Bronchus (tissue), 1 donor: ENCODE measurements around a stretch of chr6.

- PRO-cap: no peak
These were observed 8.6 kb downstream of the REV3L start for GRCh38 chr6:111474335-111474869.

DNA sequence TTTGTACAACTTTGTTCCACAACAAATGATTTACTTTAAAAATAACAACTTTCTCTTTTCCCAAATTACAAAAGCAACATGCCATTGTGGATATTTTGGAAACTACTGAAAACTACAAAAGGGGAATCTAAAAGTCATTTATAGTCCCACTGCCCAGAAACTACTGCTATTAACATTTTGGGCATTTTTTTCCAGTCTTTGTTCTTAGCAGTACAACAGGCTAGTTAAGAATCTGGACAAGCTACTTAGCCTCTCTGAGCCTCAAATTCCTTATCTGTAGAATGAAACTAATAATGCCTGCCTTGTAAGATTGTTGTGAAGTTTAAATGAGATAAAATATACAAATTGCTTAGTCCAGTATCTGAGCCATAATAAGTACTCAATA lies 61.1 kb upstream of the REV3L start:
- PRO-cap: no peak

GRCh38 chr6:111589274-111590068 lies 16.2 kb downstream of the TRAF3IP2 start:
- PRO-cap: no peak

- PRO-cap: unidirectional peak, plus-strand start at chr6:111591727
These were observed 14.2 kb downstream of the TRAF3IP2 start for GRCh38 chr6:111591099-111592186.

DNA sequence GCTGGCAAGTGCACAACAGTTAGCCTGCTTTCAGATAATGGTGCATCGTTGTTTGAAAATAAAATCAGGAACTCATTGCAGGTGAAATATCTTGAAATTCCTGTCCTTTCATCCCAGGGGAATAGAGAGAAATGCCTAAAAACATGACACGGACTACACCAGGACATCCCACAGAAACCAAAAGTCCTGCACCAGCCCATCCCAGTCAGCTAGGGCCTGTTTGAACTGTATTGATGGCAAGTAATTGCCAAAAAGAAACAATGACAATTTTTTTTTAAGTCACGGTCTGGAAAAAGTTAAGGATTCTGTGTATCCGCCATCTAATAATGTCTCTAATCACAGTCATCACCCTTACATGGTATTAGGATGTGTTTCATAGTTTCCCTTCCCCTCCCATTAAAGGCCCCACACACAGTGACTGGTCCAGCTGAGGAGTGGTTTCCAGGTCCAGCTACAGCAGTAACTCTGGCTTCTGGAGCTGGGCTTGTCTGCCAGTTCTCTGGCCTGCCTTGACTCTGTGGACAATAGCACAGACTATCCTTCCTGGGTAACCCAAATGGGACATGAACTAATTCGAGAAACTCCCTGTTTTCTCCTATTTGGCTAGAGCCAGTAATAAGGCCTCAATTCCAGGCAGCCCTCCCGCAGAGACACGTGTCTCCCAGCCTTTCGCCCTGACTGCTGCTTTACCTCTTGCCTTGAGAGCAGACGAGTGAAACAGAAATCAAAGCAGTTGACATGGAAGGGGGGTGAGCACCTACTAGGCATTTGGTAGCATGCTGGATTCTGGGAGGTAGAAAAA lies 1.5 kb downstream of the TRAF3IP2 start:
- PRO-cap: unidirectional peak, plus-strand start at position 426 of the sequence

DNA sequence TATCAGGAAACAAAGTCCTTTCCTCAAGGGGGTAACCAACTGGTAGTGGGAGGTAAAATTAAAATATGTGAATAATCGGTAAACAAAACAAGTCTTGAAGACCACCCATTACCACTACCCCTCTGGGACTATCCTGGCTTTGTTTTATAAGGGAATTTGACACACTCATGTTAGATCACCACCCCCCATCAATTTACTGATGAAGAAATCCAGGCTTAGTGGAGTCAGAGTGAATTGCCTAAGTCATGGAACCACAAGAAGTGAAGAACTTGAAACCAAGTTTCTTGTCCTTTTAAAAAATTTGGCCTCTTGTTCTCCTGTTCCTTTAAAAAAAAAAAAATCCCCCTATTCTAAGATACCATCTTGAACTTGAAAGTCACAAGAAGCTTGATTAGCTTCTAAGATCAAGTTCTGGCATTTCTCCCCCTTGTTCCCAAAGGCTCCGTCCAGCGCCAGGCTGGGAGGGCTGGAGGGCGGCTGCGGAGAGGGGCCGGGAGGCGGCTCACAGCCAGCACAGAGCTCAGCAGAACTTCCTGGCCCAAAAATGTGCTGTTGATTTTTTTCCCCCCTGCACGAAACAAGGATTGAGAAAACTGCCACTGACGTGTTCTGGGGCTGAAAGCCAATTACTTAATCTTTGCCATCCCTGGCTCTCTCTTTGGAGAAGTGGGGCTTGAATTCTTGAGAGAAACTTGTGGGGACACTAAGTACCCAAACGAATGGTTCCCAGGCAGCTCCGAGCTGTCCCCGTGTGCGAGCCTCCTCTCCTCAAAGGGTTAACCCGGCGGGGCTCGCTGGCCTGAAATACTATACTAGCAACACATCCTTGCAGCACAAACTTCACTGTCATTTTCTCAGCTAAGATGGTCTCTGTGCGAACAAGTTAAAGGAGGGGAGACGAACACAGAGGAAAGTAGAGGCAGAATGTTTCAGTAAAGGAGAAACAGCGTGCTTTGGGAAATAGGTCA lies 633 bp downstream of the TRAF3IP2 start:
- PRO-cap: bidirectional peak, plus-strand start at position 849 of the sequence, minus-strand start at position 532 of the sequence

- PRO-cap: no peak
These were observed 61.0 kb upstream of the TRAF3IP2 start for GRCh38 chr6:111666607-111667242.

DNA sequence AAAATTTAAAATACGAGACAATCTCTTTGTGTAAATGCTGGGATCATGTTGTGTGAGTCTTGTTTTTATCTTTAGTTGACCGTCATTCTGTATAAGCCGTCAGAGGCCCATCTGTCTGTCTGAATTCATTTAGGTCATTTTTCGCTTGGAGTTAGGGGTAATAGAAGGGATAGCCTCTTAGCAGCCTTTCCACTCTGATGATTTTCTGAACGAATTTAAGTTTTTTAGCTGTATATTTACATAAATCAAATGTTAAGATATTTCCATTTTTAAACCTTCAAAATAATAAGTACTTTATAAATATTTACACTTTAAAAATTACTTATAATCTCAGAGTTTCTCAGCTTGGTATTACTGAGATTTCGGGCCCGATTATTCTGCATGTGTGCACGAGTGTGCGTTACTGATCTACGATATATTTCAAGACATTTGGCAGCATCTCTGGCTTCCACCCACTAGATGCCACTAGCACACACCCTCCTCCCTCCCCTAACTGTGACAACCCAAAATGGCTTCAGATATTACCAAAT lies 96.1 kb downstream of the FYN start:
- PRO-cap: no peak

- PRO-cap: no peak
These were observed 92.2 kb downstream of the FYN start for GRCh38 chr6:111780753-111781705.

GRCh38 chr6:111793669-111794302 lies 79.5 kb downstream of the FYN start:
- PRO-cap: bidirectional peak, plus-strand start at chr6:111794067, minus-strand start at chr6:111793965

GRCh38 chr6:111799530-111800179 lies 73.6 kb downstream of the FYN start:
- PRO-cap: no peak

DNA sequence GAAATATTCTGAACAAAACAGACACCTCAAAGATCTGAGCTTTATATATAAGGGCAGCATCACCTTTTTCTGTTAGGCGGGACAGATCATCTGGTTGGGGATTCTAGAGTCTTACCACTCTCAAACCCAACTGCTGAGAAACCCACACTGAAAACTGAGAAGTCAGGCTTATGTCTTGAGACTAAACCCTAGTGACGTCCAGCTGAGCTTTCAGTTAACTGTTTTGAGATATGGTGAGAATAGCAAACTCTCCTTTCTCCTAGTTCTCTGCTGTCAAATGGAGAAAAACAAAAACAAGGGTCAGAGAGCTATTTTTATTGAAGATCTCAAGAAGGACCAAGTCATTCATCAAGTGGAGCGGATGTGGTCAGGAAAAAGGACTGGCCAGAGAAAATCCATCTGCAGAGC lies 63.6 kb upstream of the CCN6 start:
- PRO-cap: no peak

GRCh38 chr6:112030940-112031533 lies 22.9 kb upstream of the CCN6 start:
- PRO-cap: no peak

DNA sequence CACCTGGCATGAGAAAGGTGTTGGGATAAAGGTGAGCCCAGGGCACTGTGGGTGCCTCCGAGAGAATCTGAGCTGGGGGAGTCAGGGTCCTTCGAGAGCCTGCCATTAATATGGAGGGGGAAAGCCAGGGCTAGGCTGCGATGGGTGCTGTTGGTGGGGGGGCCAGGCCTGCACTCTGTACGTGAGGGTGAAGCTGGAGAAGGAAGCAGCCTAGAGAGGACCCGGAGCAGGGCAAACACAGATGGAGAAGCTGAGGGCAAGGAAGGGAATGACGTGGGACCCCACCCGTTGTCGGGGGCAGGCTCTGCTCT lies 238 bp upstream of the CCN6 start:
- PRO-cap: no peak

DNA sequence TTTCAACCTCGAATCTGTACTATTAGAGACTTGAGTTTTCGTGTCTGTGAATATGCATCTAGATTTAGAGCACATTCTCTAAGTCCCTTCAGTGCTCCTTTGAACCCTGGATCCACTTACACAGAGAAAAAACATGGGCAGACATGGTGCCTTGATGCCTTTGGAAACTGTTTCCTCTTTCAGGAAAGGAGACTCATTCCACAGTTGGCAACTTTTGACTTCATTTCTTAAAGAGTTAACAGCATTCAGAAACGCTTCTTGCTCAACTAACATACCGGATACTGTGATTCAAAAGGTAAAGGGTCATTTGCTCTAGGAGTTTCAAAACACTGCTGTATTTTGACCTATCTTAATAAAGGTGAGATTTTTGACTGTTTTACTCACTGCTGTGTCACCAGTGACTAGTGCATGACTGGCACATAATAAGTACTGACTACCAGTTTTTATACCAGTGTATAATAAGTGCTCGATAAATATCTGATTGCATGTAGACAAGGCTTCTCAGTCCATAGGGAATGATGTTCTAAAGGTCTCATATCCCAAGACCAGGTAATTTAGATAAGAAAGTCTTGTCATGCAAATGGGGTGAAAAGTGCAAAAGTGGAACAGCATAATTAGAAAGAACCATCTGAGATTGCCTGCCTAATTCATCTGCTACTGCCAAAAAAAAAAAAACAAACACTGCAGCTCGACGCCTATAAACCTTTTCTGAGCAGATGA lies 50.4 kb downstream of the LAMA4 start:
- PRO-cap: no peak

- PRO-cap: no peak
These were observed 30.9 kb downstream of the LAMA4 start for GRCh38 chr6:112223511-112223800.

DNA sequence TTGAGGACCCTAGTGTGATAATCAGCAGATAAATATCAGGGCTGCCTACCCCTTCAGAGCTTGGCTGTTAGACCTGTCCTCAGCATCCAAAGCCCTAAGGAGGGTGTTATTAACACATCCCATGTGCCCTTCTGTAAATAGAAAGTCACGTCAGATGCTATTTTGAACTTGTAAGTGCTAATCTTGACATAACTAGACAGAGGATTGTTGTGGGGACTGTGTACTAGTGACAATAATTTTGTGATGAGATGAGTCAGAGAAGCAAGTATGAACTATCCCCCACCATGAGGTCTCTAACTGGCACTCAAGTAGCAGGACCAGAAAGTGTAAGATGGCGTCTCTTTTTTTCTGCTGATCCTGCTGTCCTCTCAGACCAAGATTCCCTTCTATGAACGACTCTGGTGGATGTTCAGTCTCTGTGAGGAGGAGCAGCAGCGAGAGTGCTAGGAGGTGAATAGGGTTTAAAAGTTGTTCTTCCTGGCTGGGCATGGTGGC lies 5.1 kb upstream of the LAMA4 start:
- PRO-cap: no peak

DNA sequence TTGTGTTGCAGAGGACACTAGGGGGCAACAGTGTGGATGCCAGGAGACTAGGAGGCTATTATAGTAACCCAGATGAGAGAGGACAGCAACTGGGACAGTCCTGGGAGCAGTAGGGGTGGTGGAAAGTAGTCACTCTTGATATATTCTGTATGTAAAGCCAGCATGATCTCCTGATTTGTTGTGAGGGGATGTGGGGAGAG lies 41.8 kb upstream of the LAMA4 start:
- PRO-cap: no peak

DNA sequence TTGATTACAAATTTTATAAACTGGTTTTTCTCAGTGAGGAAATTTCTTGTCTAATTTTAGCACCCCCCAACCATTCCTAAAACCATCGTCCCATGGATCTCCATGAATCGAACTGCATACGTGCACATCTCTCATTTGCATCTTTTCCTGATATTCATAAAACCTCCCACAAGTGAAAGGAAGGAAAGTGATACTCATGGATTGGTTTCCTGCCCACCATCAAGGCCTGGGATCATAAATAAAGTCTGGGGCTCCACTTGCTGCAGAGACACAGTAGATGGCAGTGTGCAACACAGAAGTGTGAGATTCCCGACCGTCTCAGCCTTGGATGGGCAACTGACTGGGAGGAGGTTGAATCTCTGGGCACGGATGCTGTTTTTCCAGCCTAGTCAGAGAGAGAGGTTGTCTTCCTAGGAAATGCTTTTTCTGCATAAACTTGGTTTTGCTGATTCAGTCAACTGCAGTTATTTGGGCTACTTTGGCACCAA lies 10.0 kb upstream of the RFPL4B start:
- PRO-cap: no peak

DNA sequence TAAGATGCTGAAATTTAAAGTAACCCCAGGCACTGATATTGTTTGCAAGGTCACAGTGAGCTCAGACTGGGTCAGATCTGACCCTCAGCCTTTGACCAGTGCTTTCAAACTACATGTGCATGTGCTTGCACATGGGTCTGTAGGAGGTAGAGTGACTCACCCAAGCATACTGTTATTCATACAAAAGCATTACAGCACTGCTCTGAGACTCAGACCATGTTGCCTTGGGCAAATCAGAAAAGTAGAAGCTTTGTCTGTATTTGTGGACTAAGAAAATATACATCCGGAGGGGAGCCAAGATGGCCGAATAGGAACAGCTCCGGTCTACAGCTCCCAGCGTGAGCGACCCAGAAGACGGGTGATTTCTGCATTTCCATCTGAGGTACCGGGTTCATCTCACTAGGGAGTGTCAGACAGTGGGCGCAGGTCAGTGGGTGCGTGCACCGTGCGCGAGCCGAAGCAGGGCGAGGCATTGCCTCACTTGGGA lies 326.3 kb upstream of the MARCKS start:
- PRO-cap: no peak